Airway epithelial cell (primary cell): Measurements from ENCODE around the genes ABR and MYO1C.

- RAMPAGE, long total RNA, result no peak
Measured at GRCh38 chr17:1179193-1179401, 684 bp downstream of the ABR start.

DNA sequence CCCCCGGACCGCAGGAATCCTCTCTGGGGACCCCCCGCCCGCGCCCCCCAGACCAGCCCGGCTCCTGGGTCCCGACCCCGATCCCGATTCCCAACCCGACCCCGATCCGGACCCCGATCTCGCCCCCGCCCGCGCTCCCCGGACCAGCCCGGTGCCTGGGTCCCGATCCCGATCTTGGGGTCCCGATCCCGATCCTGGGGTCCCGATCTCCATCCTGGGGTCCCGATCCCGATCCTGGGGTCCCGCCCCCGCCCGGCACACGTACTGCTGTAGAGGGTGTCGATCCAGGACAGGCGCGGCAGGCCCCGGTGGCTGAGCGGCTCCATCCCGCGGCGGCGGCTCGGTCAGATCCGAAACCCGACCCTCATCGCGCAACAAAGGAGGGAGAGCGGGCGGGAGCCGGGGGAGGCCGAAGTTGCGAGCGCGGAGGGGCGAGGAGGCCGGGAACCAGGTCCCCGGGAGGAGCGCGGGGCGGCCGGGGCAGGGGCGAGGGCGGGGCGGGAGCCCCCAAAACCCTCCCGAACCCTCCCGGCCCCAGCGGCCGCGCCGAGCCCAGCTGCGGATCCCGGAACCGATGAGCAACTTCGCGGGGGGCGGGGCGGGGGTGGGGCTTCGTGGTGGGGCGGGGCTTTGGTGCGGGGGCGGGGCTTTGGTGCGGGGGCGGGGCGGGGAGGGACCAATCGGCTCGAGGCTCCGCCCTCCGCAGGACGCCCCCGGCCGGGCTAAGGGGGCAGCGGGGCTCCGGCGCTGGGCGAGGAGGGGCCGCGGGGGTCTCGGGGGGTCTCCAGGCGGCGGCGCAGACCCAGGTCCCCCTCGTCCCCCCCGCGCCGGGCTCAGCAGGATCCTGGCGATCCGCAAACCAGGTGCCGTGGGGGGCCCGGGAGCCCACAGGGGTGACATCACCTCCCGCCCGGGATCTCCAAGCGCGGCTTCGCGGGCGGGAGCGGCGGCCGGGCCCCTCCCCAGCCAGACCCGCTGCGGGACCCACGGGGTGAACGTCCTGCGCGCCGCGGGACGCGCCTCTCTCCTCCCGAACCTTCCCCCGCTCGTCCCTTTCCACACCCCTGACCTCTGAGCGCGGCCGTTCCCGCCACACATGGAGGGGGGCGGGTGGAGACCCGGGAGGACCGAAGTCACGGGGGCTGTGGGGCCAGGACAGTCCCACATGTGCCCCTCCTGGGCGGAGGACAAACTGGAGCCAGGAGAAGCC lies at the start of gene ABR:
ABR (minus strand) TSS at position 580 of the 1,210 bp plus-strand sequence.
- RAMPAGE, long total RNA, result no peak

GRCh38 chr17:1180938-1181281 lies 1.1 kb upstream of the ABR start:
- RAMPAGE, long total RNA, result no peak

- RAMPAGE, long total RNA, result no peak
Measured at GRCh38 chr17:1203024-1203412, 23.2 kb upstream of the ABR start.

DNA sequence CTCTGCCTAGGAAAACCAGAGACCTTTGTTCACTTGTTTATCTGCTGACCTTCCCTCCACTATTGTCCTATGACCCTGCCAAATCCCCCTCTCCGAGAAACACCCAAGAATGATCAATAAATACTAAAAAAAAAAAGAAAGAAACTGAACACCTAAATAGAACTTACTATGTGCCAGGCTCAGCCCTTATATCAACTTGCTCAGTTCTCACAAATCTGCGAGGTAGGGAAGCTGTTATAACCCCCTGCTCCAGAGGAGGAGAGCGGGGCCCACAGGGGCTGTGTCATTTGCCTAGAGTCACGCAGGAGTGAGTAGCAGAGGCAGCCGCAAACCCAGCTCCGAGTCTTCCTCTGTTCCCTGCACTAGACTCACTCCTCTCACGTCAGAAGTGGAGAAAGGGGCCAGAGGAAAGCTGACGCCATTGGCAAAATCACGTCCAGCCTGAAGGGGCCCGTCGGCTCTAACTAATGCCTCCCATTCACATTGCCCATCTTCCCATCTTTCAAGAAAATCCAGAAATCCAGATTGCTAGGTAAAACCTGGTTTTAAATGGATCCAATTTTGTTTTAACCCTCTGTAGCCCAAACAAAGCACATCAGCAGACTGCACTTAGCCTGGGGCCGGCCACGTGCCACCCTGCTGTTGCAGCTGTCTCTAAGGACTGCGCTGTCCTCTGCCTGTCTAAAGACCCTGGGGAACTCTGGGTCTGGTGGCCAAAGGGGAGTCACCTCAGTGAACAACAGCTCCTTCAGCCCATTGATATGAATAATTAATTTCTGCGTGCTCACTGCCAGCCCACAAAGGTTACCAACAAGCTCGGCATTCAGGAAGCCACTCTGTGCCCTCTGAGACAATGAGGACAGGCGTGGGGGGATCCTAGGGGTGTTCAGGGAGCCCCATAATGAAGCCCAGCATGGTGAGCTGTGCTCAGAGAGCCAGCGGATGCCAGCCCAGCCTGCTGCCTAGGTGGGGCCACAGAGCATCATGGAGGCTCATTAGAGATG lies 36.6 kb upstream of the ABR start:
- RAMPAGE, long total RNA, result no peak

GRCh38 chr17:1253642-1254112 lies 16.6 kb upstream of the BHLHA9 start:
- RAMPAGE, long total RNA, result no peak

DNA sequence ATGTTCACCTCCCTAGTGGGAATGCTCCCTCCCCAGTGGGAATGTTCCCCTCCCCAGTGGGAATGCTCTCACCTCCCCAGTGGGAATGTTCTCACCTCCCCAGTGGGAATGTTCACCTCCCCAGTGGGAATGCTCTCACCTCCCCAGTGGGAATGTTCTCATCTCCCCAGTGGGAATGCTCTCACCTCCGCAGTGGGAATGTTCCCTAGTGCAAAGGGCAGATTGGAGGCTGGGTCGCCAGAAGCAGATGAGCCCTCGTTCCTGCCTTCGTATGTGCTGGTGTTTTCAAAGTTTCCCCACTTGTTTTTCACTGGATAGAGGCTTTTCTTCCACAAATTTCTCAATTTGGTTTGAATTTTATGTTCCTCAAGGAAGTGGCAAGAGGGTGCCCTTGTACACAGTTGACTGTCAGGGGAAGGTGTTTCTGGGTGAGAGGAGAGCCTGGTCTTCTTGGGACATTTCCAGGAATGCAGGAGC lies 33.9 kb downstream of the TRARG1 start:
- RAMPAGE, long total RNA, result no peak

DNA sequence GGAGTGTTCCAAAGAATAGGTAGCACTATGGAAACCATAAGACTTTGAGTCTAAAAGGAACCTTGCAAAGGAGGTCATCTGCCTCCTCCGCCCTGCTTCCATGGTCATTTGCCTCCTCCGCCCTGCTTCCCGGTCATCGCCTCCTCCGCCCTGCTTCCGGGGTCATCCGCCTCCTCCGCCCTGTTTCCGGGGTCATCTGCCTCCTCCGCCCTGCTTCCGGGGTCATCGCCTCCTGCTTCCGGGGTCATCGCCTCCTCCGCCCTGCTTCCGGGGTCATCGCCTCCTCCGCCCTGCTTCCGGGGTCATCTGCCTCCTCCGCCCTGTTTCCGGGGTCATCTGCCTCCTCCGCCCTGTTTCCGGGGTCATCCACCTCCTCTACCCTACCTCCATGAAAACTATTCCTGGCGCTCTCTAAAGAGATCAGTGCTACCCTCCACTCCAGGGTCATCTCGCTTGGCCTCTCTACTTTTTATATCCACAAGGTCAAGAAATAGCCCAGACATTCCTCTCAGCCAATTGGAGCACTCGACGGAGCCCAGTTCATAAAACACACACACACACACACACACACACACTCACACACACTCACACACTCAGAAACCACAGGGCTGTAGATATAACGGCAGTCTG lies 44.8 kb downstream of the TRARG1 start:
- RAMPAGE, long total RNA, result no peak

DNA sequence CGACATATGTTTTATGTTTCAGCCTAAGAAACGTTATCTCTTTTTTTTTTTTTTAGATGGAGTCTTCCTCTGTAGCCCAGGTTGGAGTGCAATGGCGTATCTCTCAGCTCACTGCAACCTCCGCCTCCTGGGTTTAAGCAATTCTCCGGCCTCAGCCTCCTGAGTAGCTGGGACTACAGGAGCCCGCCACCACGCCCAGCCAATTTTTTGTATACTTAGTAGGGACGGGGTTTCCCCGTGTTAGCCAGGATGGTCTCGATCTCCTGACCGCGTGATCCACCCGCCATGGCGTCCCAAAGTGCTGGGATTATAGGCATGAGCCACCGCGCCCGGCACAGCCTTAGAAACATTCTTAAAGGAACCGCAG lies 47.5 kb downstream of the YWHAE start:
- RAMPAGE, long total RNA, result no peak

GRCh38 chr17:1446927-1447348 lies 9.1 kb downstream of the CRK start:
- RAMPAGE, long total RNA, result no peak

GRCh38 chr17:1470200-1470935 lies 14.3 kb upstream of the CRK start:
- RAMPAGE, long total RNA, result no peak

GRCh38 chr17:1471820-1472221 lies 15.8 kb upstream of the CRK start:
- RAMPAGE, long total RNA, result no peak

- RAMPAGE, long total RNA, result no peak
Measured at GRCh38 chr17:1474404-1475168, 17.9 kb downstream of the MYO1C start.

DNA sequence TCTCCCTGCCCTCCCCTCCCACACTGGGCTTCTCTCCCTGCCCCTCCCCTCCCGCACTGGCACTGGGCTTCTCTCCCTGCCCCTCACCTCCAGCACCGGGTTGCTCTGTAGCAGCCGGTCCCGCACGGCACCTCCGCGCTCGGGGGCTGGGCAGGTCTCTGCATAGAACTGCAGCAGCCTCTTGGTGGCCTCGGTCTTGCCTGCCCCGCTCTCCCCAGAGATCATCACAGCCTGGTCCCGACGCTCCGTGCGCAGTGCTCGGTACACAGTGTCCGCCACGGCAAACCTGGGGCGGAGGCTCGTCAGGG lies 9.8 kb downstream of the MYO1C start:
- RAMPAGE, long total RNA, result no peak

- RAMPAGE, long total RNA, result no peak
Measured at GRCh38 chr17:1492496-1493037, at the start of gene MYO1C. MYO1C (minus strand) TSS chr17:1492686.

DNA sequence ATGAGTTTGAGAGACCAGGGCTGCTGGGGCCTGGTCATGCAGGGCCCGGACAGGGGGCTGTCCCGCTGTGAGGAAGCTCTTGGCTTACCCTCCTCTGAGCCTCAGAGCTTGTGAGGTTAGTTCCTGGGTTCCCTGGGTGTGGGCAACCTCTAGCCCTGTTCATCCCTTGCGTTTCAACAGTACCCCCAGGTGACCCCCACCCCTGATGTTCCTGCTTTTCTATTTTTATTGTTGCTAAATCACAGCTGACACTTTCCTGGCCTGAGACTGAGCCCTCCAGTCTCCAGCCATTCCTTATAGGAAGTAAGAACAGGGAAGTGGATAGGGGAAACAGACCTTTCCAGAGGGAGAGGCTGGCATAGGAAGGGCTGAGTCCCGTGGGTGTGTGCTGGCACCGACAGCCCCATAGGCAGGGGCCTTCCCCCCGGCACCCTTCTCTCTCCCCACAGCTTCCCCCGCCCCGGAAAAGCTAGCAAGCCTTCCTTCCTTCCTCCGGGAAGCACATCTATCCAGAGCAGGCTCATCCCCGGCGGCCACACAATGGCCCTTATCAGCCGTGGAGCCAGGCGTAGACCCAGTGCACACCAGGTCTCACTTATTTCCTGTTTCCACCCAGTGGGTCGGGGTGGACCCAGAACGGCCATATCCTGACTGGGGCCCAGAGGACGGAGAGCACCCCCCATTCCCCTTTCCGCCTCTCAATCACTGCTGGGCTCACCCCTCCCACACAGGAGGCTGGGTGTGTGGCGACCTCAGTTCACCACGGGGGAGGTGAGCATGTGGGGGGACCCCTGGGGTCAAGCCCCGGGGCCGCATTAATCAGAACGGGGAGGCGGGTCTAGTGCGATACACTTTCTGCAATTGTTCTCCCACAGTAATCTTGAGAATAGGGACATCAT lies 801 bp upstream of the MYO1C start:
- RAMPAGE, long total RNA, result no peak

- RAMPAGE, long total RNA, result no peak
Measured at GRCh38 chr17:1509502-1509877, 6.9 kb downstream of the INPP5K start.

DNA sequence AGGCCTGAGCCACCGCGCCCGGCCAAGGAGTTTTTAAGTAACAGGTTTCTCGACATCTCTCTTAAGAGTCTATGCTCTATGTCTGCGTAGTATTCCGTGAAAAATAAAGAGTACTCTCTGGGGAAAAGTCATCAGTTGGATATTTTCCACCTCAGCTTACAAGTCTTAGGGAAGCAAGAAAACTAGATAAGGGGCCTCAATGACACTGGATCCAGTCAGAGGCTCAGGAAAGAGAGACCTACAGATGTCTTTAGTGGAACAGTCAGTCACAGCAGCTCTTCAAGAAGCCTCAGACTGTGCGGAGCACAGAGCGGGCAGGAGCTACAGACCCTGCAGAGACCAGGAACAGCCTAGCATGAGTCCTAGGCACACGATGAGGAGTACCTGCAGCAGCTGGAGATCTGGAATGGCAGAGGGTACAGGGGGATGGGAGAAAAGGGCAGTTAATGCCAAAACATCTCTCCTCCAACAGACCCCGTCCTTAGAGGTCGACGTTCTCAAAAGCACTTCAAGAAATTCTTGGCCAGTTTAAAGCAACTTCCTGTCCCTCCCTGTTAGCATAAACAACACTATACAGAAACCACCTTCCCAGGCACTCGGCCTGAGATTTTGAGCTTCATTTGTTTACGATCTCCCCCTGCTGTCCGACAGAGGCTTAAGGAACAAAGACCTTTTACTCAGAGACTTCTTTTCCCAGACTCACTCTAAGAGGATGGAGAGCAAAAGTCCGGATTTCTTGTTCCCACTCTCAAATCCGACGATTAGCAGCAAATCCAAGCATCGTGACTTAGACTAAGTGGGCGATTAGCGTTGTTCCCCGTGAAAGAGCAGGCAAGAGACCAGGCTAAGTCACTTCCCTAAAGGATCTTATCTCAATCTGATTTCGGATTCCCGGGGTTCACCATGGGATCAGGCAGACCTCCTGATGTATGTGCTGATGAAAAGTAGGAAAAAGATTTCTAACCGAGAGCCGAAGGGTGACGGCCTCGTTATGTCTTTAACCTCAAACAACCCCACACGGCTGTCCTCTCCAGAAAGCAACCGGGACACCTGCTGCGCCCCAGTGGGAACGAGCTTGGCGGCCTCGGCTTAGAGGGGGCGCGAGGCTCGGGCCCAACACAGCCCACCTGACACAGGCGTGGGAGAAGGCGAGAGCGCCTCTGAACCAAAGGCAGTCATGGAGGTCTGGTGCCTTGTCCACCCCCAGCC lies 823 bp downstream of the INPP5K start:
- RAMPAGE, long total RNA, result no peak

DNA sequence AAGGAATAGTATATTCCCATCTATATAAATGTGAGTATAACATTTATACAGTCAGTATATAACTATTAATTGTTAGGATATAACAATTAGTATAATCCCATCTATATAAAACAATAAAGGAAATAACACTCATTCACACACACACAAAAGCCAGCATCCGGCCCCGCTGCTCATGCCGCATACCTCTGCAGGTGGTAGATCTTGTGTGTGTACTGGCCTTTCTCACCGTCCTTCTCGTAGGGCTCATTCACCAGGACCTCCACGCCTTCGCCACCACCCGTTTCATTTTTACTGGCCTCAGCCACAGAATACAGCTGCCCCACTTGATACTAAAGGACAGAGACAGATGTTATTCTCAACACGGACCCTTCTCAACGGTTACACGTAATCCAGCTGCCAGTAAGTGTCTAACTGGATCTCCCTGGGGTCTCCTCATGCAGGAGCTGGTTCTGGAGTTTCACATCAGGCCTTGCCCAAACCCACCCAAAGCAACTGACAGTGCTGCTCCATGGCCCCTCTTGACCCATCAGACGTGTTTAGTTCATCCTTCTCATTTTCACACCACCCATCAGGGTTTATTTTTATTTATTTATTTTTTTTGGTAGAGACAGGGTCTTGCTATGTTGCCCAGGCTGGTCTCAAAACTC lies 9.6 kb downstream of the PITPNA start:
- RAMPAGE, long total RNA, result no peak

DNA sequence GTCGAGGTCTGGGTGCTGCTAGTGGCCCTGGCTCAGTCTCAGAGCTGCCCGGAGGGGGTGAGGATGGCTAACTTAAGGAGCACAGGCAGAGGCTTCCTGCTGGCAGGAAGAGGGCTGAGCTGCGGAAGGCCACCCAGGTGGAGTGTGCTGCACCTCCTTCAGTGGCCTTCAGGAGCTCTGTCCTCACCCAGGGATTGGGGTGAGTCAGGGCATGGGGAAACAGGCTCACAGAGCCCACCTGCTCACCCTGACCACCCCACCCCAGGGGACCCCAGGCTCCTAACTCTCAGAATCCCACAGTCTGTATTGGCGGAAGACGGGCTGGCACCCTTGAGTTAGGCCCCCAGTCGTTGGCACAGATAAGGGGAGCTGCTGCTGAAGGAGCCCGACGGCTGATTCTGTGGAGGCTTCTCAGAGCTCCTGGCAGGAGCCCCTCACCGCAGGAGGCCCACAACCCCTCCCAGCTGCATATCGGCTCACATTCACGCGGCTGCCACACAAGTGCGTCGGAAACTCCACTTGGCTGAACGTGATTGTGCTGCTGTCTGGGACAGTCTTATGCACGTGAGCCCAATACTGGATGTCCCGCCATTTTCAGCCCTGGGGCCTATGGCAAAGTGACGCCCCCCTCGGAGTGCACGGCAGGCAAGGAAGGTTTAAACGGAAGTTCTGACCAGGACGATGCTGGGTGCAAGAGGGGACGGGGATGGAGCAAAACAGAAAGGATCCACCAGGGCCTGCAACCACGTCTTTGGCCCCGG lies 8.6 kb upstream of the PITPNA start:
- RAMPAGE, long total RNA, result no peak